Hair follicle dermal papilla cell (primary cell): ENCODE data around the genes NOTCH2NLC, H2BC21 and C1orf54.

DNA sequence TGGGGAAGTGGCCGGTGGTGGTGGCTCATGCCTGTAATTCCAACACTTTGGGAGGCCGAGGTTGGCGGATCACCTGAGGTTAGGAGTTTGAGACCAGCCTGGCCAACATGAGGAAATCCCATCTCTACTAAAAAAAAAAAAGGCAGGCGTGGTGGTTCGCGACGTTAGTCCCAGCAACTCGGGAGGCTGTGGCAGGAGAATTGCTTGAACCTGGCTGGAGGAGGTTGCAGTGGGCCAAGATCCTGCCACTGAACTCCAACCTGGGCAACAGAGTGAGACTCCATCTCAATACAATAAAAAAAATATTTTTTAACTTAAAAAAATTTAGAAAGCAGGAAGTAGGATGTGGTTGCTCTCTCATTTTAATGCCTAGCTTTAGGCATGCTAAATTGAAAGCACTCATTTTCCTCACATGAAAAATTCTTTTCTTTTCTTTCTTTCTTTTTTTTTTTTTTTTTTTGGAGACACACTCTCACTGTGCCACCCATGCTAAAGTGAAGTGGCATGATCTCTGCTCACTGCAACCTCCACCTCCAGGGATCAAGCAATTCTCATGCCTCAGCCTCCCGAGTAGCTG lies 109.6 kb downstream of the PPIAL4G start:
- CAGE, long polyA plus RNA, result no peak

GRCh38 chr1:148529096-148529783 lies 46.1 kb upstream of the PPIAL4G start:
- CAGE, long polyA plus RNA, result no peak

DNA sequence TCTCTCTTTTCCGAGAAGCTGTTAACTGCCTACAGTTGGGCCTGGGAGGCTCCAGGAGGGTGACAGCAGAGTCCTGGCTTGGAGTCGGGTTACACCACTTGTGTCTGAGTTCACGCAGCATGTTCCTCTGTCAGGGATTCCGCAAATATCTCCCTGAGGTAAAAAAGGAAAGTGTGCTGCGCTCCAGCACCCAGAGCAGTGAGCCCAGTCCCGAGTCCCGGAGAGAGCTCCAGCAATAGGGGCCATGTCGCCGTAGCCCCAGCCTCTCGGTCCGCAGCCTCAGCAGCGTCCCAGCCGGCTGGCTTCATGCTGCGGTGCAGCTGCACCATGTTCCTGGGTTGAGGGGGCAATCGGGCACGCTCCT lies 45.1 kb downstream of the PDE4DIP start:
- CAGE, long polyA plus RNA, result no peak

- CAGE, long polyA plus RNA, result no peak
These were observed 72.6 kb downstream of the PDE4DIP start for GRCh38 chr1:148916714-148917334.

GRCh38 chr1:148967682-148968126 lies 123.5 kb downstream of the PDE4DIP start:
- CAGE, long polyA plus RNA, result no peak

DNA sequence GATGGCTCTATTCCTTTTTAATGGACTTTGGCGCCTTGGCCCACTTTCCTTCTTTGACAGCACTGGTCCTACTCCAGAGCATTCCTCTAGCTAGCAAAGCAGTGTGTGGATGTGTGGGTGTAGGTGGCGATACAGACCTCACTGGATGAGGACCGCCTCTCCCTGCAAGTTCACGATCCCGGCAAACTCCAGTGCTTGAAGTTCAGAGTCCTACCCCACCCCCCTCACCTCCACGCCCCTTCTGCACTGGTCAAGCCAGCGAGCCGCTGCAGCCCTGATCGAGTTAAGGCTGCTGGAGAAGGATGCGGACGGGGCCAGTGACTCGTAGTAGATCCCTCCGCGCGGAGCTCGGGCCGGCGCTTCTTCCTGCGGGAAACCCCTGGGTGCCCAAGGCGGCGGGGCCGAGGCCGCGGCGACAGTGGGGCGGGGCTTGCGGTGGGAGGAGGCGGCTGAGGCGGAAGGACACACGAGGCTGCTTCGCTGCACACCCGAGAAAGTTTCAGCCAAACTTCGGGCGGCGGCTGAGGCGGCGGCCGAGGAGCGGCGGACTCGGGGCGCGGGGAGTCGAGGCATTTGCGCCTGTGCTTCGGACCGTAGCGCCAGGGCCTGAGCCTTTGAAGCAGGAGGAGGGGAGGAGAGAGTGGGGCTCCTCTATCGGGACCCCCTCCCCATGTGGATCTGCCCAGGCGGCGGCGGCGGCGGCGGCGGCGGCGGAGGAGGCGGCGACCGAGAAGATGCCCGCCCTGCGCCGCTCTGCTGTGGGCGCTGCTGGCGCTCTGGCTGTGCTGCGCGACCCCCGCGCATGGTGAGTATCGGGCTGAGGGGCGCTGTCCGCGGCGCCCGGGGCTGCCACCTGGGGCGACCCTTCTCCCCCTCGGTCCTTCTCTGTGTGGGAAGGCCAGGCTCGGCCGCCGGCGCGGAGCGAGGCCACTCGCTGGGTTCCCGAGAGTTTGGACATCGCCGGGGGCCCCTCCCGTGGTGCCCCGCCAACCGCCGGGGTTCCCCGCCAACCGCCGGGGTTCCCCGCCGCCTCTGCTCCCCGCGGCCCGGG lies at the start of gene NOTCH2NLC:
Gene NOTCH2NLC (plus strand): TSS at position 504 of the 1,051 bp plus-strand sequence.
- CAGE, long polyA plus RNA, result no peak

GRCh38 chr1:149607698-149608398 lies 24.2 kb downstream of the PPIAL4C start:
- CAGE, long polyA plus RNA, result no peak

DNA sequence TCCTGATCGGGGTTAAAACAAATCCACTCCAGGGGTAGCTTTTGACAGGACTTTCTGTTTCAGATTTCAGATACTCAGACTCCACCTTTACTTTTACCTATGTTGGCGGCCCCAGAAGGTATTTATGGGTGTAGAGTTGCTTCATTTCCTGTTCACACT lies 24.6 kb downstream of the PPIAL4C start:
- CAGE, long polyA plus RNA, result no peak

DNA sequence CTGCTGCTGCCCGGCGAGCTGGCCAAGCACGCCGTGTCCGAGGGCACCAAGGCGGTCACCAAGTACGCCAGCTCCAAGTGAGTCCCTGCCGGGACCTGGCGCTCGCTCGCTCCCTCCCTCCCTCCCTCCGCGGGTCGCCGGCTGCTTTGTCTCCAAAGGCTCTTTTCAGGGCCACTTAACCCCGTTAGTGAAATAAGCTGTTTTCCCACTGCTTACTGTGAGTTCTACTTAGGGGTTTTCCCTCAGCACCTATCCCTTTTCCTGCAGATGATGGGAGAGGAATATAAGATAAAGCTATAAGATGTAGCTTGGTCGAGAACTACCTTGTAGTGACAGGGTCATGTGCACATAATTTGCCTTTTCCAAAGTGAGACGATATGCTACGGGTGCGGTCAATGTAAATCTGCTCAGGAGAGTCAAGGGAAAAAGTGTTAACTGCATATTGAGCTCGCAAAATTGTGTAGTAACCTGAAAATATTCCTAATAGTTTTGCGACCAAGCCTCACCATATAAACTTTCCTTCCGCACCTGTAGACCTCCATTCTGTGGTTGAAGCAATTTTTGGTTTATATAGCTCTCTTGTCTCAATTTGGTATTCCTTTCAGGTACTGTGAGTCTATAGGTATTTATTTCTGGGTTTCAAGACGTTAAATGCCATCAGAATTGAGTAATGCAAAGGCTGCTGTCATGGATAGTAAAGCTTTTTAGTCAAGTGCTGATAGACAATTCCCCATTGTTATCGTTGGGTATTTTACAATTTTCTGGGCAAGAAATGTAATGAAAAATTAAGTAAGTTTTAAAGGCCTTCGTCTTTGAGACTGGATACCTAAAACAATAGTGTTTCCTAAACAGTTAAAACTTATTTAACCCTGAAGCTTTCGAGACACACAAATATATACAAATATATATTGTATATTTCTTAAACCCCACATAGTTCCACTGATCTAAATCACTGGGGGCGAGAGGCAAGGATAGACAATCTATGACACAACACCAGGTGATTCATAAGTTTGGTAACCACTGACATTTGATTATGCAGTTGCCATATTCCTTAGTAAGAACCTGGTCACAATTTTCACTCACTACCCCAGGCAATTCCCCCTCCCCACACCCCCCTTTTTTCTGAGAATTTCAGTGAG lies 1.2 kb upstream of the H2AC18 start:
- CAGE, long polyA plus RNA, result no peak

- CAGE, long polyA plus RNA, result no peak
These were observed at the start of gene H2BC21 for GRCh38 chr1:149886582-149886762. H2BC21 (minus strand) TSS chr1:149886682.

DNA sequence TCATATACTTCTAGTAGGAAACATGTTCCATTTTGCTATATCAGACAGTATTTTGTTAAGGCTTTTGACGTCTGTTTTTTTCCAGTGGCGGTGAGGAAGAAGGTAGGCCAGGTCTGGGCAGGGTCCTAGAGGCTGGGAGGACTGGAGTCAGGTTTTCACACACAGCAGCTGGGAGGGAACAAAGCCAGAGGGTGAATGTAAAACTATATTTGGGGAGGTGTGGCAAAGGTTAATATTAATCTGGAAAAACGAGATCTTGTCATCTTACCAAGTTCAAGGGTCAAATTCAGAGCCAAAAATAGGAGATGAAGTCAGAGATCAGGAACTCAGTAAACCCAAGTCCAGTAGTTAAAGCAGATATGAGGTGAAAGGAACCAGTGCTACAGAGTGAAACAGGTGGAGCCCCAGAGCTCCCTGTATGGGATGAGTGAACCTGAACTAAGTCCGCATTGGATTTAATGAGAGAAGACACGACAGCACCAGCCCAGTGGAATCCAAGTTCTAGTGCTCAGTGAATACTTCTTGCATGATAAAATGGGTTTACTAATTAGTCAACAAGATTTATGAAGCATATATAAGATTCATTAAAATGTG lies 10.8 kb upstream of the OTUD7B start:
- CAGE, long polyA plus RNA, result no peak

GRCh38 chr1:150022360-150022765 lies 11.8 kb upstream of the OTUD7B start:
- CAGE, long polyA plus RNA, result no peak

DNA sequence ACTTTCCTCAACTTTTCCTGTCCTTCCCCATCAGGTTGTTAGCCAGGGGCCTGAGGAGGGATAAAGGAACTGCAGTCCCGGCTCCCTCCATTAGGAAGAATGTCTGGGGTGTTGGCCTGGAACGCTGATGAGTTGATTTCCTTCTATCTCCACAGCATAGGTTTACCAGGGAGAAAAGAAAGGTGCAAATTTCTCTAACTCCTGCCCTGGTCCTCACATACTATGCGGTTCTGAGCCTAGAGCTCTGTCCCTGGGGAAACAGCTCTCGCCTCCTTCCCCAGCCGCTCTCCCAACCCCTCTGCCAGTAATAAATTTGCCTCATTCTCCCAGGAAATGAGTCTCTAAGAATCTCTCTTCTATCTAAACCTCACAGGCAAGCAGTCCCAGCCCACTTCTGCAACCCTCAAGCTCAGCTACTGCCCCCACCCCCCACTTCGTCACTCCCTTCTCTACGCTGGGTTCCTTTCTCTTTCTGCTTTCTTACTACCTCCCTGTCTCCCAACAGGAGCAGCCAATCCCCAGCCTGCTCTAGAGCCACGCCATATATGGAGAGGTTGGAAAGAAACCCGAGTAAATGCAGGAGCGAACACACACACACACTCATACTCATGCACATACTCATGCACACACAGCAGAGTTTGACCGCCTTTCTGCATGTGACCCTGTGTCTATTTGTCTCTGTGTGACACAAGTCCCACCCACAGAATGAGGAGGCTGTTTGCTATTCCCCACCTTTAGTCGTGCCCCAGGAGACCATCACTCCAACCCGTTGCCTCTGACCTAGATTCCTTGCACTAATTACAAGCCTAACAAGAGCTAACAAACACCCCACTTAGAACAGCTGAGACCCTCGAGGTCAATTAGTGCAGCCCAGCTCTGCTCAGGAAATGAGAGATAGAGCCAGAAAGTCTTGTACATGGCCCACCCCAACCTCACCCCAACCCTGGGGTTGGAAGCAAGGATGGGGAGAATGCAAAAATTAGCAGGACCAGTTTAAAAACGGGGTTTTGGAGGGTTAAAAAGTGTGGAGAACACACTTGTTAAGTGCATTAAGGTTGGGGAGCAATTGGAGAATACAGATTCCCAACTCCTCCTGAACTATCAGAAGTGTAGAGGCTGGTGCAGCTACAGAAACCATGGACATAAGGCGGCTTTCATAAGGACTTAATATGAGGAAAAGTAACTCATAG lies 13.5 kb downstream of the PLEKHO1 start:
- CAGE, long polyA plus RNA, result no peak

DNA sequence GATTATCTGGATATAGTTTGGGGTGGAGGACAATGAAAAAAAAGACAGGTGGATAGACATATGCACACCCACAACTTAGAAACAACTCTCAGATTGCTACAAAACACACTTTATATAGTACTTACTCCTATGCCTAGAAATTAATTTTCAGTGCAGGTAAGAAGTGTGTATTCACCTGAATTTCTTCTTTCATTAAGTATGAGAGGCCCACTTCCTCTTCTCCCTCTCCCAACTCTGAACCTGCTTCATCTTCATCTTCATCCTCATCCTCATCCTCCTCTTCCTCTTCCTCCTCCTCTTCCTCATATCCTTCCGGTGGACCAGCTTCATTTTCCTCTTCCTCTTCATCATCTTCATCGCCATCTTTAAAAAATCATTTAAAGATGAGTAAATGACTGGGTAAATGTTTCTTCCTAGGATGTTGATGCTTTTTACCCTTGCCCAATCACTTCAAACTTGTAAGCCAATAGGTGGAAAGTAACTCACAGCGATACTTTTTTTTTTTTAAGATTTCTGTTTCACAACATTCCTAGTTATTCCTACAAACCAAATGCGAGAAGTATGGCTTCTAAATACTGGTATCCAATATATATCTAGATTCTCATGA lies 9.4 kb downstream of the ANP32E start:
- CAGE, long polyA plus RNA, result no peak

DNA sequence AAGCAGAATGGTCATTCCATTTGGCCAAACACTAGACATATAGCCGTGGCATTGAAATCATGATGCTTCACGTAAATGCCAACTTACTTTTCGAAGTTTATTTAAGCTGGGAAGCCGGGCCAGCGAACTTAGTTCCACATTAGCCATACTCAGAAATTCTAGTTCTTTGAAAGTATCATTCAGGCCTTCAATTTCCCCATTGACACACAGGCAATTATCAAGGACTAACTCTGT lies 4.3 kb downstream of the ANP32E start:
- CAGE, long polyA plus RNA, result no peak

GRCh38 chr1:150236867-150237444 lies 1.0 kb upstream of the ANP32E start:
- CAGE, long polyA plus RNA, result no peak

DNA sequence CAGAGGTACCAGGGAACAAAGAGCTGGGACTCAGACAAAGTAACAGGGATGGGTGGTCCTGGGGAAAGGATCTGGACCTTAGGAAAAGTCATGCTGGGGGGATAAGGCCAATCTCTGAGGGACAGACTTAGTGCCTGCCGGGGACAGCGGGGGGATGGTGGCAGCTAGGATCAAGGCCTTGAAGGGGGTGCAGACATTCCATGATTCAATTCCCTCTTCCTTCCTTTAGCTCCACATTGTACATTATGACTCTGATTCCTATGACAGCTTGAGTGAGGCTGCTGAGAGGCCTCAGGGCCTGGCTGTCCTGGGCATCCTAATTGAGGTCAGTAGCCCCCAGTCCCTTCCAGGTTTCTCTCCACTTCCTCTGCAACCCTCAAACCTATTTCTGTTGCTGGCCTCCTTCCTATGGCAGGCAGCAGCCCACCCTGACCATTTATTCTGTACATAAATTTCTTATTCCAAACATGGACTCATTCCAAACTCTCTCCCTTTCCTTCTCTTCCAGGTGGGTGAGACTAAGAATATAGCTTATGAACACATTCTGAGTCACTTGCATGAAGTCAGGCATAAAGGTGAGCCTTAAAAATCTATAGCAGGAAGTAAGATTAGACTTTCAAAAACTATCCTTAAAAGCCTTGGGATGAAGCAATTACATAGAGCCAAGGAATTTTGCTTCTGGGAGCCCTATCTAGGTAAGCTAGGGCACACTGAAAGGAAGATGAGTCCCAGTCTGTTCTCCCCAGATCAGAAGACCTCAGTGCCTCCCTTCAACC lies 4.9 kb downstream of the CA14 start:
- CAGE, long polyA plus RNA, result no peak

DNA sequence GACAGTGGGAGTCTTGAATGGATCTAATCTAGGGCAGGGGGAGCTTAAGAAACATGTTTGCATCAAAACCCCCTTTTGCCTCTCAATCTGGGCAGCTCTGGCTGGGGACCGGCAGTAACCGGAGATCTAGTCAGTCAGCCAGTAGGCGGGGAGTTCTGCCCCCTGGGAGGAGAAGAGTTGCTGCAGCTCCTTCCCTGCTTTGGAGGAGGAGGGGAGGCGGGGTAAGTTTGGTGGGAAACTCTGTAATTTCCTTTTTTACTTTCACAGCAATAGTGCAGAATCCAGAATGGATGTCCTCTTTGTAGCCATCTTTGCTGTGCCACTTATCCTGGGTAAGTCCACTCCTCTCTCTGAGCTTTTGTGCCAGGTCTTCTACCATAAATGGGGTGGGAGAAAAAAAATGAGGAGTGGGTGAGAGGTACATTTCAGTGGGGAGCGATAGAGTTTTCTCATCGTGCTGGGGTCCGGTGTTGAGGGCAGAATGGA lies at the start of gene C1orf54:
Gene C1orf54 (plus strand): TSS at position 259 of the 486 bp plus-strand sequence.
- CAGE, long polyA plus RNA, result no peak

DNA sequence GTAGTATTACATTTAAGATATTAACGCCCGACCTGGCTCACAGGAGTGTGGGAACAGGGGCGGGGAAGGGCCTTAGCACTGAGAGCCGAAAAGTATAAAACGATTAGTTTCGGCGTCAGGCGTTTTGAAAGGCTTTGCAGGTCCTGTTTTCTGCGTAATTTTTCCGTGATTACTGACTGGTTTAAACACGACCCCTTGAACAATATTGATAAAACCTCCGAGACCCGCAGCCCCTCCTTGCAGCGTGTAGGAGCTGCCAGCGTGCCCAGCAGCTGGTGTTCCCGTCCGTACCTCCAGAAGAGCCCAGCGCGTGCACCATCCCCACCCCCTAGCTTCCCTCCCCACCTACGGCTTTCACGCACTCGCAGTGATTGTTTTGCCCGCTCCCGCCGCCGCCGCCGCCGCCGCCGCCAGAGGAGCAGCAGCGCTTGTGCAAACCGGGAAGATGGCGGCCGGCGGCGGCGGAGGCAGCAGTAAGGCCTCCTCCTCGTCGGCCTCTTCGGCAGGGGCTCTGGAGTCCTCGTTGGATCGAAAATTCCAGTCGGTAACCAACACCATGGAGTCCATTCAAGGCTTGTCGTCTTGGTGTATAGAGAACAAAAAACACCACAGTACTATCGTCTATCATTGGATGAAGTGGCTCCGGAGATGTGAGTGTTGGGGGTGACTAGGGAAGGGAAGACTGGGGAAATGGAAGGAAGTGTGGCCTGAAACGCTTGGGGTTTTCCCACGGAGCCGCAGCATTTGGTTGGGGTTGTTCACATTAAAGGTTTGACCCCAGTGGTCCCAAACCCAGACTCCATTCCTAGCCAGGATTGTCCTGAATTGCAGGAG lies 540 bp downstream of the RPRD2 start:
- CAGE, long polyA plus RNA, result no peak

DNA sequence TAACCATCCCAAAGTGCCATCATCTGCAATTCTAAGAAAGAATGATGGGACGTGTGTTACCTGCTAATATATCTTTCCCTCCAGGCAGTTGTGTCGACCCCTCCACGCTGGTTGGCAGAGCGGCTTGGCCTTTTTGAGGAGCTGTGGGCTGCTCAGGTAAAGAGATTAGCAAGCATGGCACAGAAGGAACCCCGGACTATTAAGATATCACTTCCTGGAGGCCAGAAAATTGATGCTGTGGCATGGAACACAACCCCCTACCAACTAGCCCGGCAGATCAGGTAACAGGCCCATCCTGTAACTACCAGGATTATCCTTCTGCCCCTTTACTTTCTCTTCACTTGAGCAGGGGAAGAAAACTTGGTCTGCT lies 540 bp downstream of the TARS2 start:
- CAGE, long polyA plus RNA, result no peak